Right cardiac atrium (tissue), 1 donor: ENCODE data around the gene VPS26C.

GRCh38 chr21:35034698-35035094, 14.4 kb downstream of the RUNX1 start:
- PRO-cap: no peak

GRCh38 chr21:35190475-35190901, 141.4 kb upstream of the RUNX1 start:
- PRO-cap: no peak

GRCh38 chr21:35198052-35198400, 148.9 kb upstream of the RUNX1 start:
- PRO-cap: no peak

DNA sequence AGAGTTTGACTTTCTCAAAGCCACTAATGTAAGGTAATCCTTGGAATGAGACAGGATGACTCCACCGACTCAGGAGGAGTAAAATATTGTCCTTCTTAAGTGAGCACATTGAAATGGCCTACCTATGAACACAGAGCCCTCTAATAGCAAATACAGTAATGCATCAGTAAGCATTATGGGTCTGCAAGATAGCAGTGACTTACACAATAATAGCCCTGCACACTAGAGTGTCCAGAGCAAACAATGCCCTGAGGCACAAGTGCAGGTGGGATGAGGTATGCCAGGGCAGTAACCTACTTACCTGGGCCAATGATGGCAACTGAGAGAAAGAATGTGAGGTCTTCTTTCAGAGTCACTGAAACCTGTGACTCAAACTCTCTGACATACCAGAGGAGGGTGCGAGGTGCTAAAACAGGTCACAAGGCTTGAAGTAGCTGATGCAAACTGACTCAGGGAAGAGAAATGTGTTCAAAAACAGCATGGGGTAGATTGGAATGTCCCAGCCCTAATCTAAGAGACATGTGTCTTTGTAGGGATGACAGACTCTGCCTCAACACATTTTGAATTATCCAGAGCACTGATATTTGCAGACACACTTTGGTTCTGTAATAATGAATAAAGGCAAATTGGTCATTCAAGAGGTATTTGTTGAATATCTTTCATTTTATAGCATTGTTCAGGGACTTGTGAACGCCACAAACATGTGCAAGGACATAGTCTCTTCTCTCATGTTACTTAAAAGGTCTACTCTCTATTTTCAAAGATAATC, 168.5 kb upstream of the RUNX1 start:
- PRO-cap: no peak

DNA sequence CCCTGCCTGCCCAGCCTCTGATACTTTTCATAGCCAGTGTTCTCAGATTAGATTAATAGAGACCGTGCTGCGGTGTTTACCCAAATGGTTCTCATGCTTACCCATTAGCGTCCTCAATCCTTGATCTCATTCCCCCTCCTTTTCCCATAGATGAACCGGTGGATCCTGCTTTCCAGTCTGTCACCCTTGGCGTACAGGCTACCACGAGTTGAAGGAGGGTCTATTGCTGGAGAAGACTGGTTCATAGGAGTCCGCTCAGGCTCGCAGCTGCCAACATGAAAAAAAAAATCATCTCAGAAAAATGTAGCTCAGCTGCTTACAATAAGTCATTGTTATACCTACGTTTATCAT, 78.7 kb downstream of the SETD4 start:
- PRO-cap: no peak

DNA sequence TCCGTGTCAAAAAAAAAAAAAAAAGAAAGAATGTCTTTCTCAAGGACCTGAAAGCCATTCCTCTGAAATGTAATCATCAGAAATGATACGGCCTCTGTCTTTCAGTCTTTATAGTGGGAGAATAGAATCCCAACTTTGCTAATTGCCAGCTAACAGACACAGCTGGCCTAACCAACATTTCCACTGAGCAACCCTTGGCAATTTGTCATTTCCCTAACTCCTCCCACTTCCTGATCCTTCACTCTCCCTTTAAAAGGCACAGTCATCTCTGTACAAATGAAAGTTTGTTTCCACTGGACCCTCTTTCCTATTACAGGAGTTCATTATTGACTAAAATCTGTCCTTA, 4.3 kb upstream of the CBR1 start:
- PRO-cap: no peak

- PRO-cap: no peak
These were observed 1.1 kb downstream of the CBR1 start for GRCh38 chr21:36070819-36071498.

- PRO-cap: no peak
These were observed 2.6 kb downstream of the CBR1 start for GRCh38 chr21:36072387-36072780.

- PRO-cap: no peak
These were observed 3.2 kb downstream of the CBR1 start for GRCh38 chr21:36072781-36073721.

DNA sequence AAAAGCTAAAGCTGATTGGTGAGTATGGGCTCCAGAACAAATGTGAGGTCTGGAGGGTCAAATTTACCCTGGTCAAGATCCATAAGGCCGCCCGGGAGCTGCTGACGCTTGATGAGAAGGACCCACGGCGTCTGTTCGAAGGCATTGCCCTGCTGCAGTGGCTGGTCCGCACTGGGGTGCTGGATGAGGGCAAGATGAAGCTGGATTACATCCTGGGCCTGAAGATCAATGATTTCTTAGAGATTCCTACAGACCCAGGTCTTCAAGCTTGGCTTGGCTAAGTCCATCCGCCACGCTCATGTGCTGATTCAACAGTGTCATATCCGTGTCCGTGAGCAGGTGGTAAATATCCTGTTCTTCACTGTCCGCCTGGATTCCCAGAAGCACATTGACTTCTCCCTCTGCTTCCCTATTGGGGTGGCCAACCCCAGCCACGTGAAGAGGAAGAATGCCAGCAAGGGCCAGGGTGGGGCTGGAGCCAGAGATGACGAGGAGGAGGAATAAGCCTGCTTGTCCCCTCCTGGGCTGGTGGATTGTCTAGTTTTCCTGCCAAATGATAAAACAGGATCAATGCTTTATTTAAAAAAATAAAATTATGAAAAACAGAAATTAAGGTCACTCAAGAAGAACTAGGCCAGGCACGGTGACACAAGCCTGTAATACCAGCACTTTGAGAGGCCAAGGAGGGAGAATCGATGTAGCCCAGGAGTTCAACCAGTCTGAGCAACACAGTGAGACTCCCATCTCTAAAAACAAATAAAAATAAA, 2.2 kb upstream of the CBR3 start:
- PRO-cap: no peak

DNA sequence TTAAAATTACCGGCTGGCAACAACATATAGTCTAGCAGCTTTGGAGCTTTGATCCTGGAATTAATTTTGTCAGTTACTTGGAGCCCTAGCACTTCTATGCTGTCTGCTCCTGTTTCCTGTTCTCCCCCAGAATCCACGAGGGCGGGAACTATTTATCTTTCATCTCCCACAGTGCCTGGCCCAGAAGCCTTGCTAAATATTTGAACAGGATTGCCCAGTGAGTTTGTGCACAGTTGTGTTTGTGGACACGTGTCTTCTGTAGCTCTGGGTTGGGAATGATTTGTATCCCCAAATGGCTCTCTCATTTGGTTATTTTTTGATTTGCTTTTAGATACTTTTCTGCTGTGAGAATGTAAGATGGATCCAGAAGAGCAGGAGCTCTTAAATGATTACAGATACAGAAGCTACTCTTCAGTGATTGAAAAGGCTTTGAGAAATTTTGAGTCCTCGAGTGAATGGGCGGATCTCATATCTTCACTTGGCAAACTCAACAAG, 7.8 kb downstream of the DOP1B start:
- PRO-cap: no peak

DNA sequence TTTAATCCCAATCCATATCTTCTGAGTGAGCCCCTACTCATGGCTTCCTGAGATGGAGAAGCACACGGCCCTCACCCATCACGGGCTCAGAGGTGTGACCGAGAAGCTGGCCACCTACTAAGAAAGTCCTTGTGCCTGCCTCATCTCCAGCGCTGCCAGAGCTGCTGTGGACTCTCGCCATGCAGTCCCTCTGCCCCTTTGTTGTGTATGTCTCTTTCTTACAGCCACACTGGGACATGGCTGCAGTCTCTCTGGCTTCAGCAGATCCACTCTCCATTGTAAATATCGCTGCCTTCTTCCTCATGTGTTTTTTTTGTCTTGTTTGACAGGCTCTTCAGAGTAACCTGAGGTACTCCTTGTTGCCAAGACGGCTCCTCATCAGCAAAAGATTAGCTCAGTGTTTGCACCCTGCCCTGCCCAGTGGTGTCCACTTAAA, 42.1 kb downstream of the DOP1B start:
- PRO-cap: no peak

GRCh38 chr21:36320992-36321271, 935 bp downstream of the MORC3 start:
- PRO-cap: no peak

- PRO-cap: no peak
These were observed 7.6 kb upstream of the CHAF1B start for GRCh38 chr21:36377298-36378303.

DNA sequence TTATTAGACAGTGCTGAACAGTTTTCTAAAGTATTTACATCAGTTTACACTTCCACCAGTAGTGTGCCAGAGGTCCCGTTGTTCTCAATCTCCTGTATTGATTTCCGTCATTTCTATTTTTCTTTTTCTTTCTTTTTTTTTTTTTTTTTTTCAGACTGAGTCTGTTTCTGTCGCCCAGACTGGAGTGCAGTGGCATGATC, 2.9 kb upstream of the CHAF1B start:
- PRO-cap: no peak

GRCh38 chr21:36706005-36706669, 7.2 kb downstream of the SIM2 start:
- PRO-cap: no peak

- PRO-cap: no peak
These were observed 131.1 kb downstream of the HLCS start for GRCh38 chr21:36835305-36835824.

DNA sequence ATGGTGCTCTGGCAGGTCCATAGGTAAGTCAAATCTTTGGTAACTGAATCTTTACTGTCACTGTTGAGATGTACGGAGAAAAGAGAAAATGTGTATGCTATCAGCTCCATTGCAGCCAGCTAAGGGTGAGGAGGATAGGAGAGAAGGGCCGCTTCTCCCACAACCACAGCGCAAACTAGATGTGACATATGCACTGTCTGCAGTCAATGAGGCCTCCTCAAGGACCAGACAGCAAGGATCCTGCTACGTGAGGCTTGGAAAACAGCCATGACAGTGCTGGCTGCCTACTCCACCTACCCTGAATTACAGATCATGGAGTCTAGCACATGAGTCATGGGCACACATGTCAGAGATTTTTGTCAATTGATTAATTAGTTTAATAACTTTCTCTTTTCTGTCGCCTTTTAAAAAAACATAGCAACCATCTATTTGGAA, 3.4 kb downstream of the VPS26C start:
- PRO-cap: no peak

DNA sequence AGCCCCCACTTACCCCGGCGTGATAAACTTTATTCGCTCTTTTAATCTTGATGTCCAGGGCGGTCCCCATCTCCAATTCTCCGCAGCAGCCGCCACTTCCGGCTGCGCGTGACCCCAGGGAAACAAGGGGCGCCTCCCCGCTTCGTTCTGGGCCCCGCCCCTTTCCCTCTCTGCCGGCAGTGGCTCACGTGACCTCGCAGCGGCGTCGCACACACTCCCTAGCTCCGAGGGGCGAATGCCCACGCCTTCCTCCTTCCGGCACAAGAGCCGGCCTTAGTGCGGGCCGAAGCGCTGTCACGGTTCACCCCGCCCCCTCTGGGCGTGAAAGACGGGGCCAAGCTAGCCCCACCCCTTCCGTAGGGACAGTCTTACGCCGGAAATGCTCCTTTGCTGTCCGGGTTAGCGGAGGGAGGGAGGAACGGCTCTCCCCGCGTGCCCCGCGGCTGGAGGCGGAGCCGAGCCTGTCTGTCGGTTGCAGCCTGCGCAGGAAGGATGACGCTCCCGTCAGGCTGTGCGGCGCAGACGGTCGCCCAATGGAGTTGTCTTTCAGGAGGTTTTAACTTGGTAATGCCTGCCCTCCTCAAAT, at the start of gene VPS26C:
Gene VPS26C, minus strand, starts transcription at position 110 of the 586 bp plus-strand sequence.
- PRO-cap: bidirectional peak, plus-strand start at position 468 of the sequence, minus-strand start at position 275 of the sequence

DNA sequence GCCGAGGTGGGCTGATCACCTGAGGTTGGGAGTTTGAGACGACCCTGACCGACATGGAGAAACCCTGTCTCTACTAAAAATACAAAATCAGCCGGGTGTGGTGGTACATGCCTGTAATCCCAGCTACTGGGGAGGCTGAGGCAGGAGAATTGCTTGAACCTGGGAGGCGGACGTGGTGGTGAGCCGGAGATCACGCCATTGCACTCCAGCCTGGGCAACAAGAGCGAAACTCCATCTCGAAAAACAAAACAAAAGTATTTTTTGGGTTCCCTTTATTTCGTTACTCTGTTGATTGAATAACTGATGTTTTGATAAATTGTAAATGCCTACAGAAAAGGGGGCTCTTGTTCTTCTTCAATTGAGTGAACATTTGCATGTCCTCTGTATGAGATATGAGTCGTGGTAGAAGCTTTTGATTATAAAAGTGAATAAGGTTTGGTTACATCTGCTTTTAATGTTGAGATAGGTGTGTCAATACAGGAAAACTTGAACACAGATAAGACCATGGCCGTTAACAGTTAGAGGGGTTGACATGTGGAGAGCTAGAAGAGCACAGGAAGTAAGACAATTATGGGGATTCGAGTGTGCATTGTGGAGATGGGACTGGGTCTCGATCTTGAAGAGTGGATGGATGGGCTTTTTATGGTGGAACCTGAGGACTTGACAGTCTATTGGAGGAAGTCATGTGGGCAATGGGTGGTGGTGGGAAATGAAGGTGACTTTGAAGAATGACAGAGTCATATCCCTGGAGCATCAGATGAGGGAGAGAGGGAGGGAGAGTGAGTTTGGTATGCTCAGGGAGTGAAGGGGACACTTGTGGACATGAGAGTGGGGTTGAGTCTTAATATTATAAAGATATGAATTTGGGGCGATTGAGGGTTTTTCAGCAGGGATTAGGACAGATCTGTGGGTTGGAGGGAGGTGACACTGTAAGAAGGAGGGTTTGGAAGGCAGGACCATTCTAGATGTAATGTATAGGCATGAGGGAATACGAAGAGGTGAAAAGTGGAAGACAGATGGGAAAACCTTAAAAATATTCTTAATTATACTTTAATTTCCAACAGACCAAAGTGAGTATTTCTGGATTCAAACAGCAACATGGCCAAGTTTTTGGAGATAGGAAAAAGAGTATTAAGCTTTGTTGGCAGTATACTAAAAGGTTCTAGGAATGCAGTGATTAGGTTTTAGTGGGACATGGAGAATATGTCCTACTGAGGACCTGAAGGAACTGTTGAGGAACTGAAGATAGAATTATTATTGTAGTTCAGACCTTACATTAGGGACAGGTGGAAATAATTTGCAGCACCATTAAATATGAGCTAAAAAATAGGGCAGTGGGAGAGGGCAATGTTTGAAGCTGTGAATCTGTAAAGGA, 12.2 kb downstream of the DYRK1A start:
- PRO-cap: no peak